Daoy (cell line): ENCODE measurements around a stretch of chr2.

DNA sequence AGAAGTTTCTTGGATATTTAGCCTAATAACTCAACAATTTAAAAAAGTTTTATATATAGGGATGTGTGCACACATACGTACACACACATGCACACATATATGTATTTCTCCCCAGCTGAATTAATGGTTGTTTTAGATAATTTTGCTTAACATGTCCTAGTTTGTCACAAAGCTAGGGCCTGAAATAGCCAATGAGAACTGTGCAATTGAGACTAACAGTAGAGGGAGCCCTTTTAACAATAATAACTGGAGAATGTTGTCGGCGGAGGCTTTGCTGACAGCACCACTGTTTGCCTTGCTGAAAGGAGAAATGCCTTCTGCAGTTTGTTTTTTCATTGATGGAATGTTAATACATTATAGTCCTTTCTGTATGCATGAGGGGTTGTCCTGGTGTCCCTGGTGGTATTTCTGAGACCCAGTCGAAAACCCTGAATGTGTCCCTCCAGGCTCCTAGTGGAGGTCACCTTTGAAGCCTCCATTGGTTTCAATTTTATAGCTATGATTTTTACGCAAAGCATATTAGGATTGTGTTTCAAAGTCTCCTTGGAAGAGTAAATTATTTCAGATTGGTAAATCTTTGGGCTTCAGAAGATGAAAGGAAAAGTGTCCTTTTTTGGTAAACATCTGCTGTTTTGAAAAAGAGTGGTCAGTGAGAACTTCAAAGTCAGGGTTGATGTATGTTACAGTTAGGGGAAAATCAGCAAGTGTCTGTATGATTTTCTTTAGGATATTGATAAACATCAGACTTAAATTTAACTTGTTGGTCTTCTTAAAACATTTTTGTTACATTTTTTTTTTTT is 37.2 kb downstream of the TRAF3IP1 start:
- RAMPAGE, long total RNA: no peak

DNA sequence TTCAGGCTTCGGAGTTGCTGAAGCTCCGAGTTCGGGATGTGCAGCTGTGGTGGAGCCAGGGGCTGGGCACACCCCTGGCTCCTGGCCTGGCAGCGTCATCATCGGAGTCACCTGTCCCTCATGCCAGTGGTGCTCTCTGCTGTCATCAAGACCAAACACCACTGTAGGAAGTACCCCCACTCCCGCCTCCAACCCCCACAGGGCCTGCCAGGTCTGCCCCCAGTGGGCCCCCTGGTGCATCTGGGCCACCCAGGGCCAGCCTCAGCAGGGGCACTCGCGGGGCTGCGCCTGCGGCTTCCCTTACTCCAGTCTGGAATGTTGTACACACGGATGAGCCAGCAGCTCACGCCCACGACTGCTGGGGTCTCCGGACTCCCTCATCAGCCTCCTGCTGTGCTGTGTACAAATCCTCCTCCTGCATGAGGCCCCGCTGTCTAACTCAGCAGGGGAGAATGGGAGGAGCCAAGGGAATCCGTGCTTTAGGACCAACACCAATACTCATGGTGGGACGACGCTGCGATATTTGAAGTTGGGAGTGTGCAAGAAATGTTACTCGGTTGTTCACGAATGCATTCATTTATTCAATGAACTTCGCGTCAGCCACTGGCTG is 783 bp upstream of the ASB1 start:
- RAMPAGE, long total RNA: no peak

GRCh38 chr2:238448560-238448850 is 21.8 kb downstream of the ASB1 start:
- RAMPAGE, long total RNA: no peak

GRCh38 chr2:238449841-238450856 is 23.4 kb downstream of the ASB1 start:
- RAMPAGE, long total RNA: no peak

DNA sequence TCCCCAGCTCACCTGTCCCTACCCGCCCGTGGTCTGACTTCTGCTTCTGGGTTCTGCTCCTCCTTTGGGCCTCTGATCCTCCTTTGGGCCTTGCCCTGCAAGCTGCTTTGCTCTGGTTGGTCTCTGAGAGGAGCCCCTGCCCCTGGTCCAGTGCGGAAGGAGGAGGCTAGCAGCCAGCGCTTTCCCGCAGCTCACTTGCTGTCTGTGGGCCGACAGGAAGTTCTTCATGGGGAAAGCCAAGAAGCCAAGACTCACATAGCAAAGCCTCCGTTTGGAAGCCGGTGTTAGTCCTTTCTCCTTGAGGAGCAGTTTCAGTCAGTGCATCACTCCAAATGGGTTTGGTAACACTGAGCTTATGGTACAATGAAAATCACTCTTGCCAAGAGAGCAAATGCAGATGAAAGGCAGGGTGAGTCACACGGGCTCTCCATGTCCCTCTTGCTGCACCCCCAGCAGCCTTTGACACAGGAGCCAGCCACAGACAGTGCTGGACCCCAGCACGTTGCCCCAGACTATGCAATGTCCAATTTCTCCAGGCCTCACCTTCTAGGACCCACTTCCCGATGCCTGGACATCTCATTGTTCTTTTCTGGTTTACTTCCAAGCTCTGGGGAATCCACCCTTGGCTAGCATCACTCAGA is 174.7 kb downstream of the ASB1 start:
- RAMPAGE, long total RNA: no peak

DNA sequence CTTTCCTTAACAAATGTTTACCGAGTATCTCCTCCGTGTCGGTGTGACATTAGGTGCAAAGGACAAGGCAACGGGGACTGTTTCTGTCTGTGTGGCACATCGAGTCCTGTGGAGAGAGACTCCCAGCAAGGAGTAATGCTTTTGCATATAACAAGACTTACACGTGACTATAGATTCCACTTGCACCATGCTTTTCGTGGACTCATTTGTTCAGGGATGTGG is 120.5 kb upstream of the TWIST2 start:
- RAMPAGE, long total RNA: no peak

- RAMPAGE, long total RNA: no peak
Measured at GRCh38 chr2:238853590-238854480, 6.0 kb downstream of the TWIST2 start.

DNA sequence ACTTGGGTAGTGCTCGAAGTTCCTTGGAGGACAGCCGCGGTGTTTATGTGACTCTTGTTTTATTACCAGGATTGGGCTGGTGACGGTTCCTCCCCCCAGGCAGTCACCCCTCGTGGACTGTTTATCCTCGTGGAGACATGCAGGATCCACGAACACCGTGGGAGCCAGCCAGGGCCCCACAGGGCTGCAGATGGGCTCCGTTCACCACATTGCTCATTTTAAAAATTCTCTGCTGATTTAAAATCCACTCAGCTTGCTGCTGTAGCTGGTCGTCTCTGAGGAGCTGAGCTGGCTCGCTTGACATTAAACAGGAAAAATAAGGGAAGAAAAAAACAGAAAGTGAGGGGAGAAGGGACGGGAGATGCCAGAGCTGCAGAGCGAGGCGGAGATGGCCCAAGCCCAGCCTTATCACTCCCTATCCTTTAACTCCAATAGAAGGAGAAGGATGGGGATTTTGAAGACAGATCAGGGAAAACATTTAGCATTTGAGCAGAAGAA is 35.3 kb downstream of the TWIST2 start:
- RAMPAGE, long total RNA: no peak

- RAMPAGE, long total RNA: no peak
Measured at GRCh38 chr2:238902282-238902718, 54.4 kb downstream of the TWIST2 start.

DNA sequence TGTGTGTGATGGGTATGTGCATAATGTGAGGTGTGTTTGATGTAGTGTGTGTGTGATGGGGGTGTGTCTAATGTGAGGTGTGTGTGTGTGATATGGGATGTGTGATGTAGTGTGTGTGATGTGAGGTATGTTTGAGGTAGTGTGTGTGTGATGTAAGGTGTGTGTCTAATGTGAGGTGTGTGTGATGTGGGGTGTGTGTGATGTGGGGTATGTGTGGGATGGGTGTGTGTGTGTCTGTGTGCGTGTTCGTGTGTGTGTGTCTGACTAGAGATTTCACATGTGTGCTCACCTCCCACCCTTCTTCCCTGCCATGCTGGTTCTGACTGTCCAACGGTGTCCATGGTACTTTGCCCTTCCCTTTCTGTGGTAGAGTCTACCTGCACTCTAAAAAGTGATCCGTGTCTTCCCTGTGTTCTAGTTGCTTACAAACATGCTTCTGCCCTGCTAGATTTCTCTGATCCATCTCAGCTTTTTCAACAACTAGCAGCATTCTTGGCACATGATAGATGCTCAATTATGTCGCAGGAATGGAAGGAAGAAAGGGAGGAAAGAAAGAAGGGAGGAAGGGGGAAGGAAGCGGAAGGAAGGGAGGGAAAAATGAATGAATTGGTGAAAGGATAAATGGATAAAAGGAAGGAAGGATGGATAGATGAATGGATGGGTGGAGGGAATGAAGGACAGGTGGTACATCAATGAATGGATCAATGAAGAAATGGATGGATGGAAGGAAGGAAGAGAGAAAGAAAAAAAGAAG is 56.5 kb downstream of the TWIST2 start:
- RAMPAGE, long total RNA: no peak

GRCh38 chr2:239098298-239098709 is 250.4 kb downstream of the TWIST2 start:
- RAMPAGE, long total RNA: no peak

DNA sequence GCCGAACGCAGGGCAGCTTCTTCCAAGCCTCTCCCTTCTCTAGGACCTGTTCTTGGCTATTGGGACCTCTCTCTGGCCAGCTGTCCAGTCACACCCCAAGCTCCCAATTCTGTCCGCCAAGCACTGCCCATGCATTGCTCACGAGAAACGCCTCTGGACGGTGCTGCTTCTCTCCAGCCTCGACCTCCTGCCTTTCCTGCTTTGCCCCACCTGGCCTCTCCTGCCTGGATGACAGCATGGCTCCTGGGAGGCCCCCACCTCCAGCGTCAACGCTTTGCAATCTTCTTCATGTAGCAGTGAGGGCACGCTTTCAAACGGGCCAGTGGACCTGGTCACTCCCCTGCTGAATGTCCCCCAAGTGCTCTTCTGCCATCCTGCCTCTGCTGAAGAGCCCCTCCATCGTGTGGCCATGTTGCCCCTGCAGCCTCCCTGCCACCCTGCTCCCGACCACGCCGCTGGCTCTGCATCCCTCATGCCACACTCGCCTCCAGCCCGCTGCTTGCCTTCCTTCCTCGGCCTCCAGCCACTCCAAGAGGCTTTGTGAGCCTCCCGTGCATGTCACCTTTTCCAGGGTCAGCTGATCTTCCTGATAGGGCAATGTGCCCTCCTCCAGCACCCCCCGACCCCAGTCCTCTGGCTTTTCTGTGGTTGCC is 268.6 kb downstream of the TWIST2 start:
- RAMPAGE, long total RNA: no peak

DNA sequence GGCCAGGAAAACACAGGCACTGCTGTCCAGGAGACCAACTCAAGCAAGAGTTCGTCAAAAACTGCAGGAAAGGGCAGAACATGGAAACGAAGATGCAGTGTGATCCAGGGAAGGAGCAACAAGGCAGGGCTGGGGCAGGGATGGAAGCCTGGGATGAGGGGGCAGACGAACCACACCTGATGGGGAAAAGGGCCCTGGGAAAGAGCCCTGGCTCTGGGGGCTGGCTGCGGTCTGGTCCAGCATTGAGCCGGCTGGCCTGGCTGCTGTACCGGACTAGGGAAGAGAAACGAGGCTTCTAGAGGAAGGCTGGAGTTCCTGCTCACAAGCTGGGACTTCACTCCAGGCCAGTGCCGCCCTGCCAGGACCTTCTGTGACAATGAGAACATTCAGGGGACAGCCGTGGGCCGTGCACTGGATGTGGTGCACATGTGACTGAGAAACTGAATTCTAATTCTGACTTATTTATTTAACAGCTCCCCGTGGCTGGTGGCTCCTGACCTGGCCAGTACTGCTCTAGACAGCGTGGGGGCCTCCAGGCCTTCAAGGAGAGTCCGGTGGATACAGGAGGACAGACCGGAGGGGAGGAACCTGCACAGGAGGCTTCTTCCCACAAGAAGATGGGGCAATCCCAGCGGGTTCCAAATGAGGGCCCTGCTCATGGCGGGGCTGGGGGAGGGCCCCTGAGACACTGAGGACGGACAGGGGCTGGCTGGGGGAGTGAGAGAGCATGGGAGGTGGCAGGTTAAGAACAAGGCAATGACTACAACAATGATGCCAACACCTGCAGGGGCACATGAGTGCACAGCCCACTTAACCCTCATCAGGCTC is 269.2 kb downstream of the HDAC4 start:
- RAMPAGE, long total RNA: no peak

DNA sequence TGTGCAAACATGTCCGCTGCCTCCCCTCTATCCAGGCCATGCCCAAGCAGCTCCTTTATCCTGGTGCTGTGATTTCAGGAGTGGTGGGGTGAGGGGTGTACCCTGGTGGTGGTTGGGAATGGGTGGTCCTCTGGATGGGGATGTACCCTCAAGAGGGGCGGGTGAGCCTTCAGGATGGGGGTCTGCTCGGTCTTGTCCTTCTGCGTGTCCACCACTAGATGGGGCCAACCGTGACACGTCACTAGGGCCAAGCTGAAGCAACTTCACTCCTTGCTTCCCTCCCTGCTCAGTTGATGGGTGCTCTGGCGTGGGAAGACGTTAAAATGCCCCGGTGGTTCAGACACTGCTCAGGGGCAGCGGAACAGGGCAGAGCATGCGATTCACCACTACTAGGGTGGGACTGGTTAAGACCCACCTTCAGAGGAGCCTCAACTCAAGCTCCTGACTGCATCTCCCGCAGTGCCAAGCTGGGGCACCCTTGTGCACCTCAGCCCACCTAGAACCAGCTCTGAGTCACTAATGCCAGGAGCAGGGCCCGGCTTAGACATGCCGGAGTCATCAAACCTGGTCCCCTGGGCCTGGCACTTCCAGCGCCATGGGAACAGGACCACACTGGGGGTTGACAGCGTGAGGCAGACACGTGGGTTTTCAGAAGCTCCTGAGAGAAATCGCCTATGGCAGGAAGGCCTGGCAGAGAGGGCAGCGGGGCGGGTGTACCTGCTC is 256.8 kb downstream of the HDAC4 start:
- RAMPAGE, long total RNA: no peak

- RAMPAGE, long total RNA: no peak
Measured at GRCh38 chr2:239154149-239154724, 246.6 kb downstream of the HDAC4 start.

DNA sequence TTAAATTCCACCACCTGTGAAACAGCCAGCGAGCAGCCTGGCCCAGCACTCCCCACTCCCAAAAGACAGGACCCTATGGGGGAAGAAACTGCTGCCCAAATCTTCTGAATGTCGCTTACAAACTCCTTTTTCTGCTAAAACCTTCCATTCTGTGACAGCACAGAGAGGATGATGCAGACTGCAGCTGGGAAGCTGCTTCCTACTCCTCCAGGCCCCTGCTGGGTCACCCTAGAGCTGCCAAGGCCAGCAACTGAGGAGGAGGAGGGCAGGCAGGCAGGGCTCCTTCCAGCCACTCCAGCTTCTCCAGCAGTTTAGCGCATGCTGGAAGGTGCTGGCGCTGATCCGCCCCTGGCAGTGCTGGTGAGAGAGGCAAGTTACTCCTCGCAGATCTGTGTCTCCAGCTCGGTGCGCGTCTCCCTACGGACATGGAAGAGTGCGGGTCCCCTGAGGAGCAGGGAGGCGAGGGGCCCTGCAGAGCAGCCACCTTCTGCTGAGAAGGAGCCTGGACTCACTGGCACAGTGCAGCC is 206.2 kb downstream of the HDAC4 start:
- RAMPAGE, long total RNA: no peak

GRCh38 chr2:239236764-239237113 is 164.1 kb downstream of the HDAC4 start:
- RAMPAGE, long total RNA: no peak

DNA sequence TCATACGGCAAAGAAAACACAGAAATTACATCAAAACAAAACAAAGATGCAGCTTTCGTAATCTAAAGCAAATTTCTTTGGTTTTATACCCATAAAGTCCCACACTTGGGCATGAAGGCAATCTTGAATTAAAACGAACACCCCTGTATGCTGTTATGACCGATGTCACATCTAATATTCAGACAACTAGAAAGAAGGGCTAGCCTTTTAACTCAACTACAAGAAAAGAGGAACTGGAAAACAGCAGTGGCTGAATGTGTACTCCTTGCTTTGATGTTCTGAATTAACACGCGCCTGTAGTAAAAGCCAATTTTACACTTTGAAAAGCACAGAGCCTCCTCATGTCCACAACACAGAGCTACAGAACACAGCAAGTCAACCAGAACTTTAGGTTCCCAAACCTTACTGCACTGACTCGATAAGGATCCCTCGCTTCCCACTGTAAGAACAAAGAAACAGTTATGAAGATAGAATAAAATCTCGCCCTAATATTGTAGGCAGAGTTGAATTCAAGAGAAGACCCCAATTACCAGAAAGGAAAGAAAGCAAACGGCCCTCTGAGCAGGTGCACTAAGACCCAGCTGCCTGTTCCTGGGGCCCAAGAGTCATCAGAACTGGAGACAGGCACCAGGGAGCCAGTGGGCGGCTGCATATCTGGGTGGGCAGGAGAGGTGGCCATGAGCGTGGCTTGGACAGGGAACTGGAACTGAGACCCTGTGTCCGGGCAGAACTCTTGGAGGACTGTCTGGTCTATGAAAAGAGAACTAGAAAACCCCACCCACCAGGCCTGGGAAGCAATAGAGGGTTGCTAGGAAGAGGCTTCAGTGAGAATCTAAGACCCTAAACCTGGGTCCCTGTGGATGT is 147.4 kb downstream of the HDAC4 start:
- RAMPAGE, long total RNA: no peak

DNA sequence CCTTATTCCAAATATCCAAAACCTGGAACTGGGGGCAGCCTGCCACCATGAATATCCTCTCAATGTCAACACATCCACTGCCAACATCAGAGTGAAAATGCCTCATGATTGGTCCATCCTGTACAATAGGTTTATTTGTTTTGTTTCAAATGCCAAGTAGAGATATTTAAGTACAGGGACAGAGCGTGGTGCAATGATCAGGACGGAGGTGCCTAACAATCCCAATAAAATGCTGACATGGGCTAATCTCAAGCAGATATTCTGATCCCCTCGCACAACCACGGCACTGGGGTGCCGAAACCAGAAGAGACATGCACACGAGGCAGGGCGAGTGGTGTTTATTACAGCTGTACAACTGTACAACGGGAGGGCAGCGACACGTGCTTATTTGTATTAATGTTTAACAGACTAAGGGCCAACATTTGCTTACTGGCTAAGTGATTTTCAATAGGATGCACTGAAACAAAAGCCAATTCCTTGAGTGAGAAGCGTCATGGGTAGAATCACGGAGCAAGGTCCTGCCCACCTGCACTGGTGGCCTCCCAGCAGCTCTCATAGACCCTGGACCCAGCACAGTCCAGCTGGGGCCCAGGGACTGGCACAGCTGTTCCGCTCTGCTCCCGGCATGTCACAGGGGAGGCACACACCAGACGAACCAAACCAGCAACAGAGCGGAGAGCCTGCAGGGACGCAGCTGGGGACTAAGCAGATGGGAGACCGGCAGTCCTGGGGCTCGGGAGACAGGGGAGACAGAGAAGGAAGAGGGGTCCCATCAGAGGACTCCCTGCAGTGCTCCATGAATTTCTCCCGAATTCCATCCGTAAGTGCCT is 101.4 kb downstream of the HDAC4 start:
- RAMPAGE, long total RNA: no peak

GRCh38 chr2:239306249-239306641 is 94.6 kb downstream of the HDAC4 start:
- RAMPAGE, long total RNA: no peak